ENCODE data around the gene VSX2.

DNA sequence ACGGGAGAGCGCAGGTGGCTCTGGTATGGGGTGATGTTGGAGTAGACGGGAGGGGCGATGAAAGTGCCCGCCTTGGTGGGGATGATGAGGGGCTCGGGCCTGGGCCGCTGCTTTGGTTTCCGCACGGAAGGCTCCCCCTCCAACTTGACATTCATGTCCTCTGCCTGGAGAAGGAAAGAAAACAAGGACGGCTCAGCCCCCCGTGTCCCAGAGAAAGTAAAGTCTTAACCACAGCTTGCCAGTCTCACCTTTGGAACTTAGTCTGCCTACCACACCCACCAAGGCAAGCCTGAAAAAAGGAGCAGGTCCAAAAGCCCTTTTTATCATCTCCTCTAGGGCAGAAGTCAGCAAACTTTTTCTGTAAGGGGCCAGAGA, 15.6 kb upstream of the PNMA1 start:
- PRO-cap: no peak

- PRO-cap: no peak
These were observed 15.8 kb downstream of the MIDEAS start for GRCh38 chr14:73744203-73744814.

DNA sequence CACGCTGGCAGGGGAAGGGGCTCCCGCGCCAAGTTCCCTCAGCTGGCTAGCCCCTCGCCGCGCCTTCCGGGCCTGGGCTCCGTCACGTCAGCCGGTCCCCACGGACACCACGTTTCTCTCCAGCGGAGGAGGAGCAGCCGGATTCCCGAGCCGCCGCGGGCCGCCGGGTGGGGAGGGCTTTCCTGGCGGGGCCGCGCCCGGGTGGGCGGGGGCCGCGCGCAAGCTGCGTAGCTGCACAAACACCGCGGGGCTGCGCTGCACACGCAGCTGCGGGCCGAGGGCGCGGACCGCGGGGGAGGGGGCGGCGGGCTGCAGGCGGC, 904 bp downstream of the MIDEAS start:
- PRO-cap: bidirectional peak, plus-strand start at position 238 of the sequence, minus-strand start at position 118 of the sequence

DNA sequence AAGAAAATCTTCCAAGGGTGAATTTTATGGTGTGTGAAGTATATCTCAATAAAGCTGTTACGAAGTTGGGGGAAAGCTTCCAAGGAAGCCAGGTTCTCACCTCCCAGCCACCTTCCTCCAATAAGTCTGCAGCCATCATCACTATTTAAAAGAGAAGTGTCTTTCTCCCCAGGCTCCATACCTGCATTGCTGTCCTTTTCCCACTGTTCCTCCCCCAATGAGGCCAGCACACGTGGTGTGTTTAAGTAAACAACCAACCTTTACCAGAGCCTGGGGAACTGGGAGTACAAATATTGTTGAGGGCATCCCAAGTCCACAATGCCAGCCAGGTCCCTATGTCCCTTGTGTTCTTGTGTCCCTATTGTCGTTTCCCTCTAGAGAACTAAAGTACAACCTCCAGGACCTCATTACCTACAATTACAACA, 3.3 kb upstream of the MIDEAS start:
- PRO-cap: no peak

- PRO-cap: no peak
These were observed 10.6 kb upstream of the MIDEAS start for GRCh38 chr14:73770604-73771149.

- PRO-cap: no peak
These were observed 26.4 kb upstream of the MIDEAS start for GRCh38 chr14:73786425-73787071.

- PRO-cap: no peak
These were observed 7.0 kb downstream of the FAM161B start for GRCh38 chr14:73942975-73943201.

DNA sequence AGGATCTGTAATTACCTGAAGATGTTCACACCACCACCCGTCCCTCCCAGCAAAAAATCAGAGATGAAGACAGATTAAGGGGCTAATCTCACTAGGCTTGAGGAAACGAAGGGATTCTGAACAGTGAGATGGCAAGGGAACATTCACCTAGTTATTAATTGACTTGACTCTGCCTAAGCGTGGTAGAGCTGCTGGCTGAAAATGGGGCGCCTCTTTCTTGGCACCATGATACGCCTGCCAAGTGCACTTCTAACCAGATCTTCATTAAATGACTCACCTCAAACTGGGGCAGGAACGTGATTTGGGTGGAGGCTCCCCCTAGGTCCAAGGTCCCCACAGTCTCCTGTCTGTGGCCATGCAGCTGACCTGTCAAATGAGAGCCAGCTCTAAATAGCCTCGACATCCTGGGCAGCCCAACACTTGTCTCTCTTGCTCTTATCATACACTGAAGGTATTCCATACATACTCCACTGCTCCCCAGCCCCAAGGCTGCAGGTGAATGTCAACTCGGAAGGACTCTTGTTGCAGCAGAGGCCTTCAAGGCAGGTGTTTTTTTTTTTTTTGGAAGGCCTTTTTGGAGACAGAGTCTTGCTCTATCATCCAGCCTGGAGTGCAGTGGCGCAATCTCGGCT, 26.1 kb downstream of the COQ6 start:
- PRO-cap: no peak

GRCh38 chr14:74239168-74239535, at the start of gene VSX2:
VSX2 (plus strand) TSS chr14:74239449.
- PRO-cap: no peak

- PRO-cap: no peak
These were observed 27.4 kb downstream of the SYNDIG1L start for GRCh38 chr14:74398694-74398900.

DNA sequence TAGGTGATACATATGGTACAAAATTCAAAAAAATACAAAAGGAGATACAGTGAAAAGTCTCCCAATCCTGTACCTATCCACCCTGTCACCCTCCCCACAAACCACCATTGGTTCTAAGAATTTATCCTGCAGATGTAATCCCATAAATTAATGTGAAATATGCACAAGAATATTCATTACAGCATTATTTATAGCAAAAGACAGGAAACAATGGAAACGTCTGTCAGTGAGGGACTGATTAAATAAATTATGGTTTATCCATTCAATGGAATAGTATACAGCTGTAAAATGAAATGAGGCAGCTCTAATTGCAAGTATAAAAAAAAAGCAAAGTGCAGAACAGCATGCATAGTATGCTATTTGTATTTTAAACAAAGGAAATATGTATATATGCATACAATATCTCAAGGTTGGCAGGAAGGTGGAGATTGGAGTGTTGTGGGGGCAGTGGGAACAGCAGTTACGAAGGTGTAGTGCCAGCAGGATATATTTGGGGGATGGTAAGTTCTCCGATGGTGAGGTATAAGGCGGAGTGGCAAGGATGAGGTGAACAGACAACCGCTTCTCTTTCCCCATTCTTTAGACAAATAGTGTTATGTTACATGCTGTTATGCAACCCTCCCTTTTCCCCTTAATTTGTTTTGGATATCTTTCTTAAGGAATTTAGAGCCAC, 4.8 kb downstream of the ISCA2 start:
- PRO-cap: no peak

- PRO-cap: no peak
These were observed 31.0 kb downstream of the ISCA2 start for GRCh38 chr14:74524647-74524915.

GRCh38 chr14:74573436-74574063, 38.5 kb downstream of the LTBP2 start:
- PRO-cap: no peak

DNA sequence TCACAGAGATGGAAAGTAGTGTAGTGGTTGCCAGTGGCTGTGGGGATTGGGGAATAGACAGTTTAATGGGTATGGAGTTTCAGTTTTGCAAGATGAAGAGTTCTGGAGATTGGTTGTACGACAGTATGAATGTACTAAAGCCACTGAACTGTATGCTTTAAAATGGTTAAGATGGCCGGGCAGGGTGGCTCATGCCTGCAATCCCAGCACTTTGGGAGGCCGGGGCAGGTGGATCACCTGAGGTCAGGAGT, 23.2 kb upstream of the YLPM1 start:
- PRO-cap: no peak

- PRO-cap: no peak
These were observed 7.1 kb downstream of the DLST start for GRCh38 chr14:74888593-74889357.

DNA sequence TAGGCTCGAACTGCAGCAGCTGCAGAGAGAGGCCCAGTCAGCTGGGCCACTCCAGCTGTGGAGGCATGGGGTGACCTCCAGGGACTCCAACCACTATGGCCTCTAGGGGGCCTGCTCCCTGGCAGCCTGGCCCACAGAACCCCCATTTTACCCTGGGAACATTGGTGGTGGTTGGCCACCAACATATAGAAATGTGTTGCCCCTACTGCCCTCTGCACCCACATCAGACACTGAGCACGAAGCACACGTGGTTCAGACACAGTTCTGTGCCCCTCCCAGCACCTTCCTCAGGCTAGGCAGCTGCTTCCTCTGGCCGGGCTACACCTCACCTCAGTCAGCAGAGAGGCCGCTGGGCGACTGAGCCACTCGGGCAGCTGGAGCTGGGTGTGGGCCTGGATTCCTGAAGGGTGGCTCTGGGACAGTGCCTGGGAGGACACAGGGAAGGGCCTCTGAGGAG, 15.9 kb downstream of the RPS6KL1 start:
- PRO-cap: no peak

GRCh38 chr14:74922294-74923000, 613 bp downstream of the RPS6KL1 start:
- PRO-cap: no peak

DNA sequence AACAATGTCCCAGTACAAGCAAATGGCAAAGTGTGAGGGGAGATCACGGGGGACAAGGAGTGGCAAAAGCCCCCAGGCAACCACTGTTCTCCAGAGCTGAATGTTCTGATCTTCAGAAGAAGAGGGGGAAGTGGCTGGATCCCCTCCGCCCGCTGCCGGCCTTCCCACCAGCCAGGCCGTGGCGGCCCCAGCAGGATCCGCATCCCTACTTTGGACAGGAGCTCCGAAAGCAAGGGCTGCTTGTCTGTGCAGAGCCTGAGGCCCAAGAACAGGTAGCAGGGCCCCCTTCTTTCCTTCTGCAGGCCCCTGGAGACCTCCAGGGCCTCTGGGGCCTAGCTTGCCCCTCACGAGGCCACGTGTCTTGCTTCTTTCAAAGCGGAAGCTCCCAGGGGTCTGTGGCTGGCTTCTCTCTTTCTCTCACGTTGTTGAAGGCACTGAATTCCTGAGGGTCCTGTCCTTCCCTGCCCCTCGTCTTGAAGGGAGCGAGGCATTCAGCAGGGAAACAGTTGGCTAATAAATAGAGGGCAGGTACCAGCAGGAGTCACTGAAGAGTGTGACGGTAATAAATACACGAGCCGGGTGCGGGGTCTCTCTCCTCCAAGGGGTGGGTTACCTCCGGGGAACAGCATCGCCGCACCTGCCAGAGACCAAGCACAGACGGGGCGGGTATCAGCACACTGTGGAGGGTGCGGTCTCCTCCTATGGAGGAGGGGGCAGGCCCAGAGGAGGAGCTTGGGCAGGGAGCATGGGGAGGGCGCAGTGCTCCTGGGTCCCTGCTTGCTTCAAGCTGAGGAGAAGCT, 13.1 kb downstream of the PGF start:
- PRO-cap: no peak

DNA sequence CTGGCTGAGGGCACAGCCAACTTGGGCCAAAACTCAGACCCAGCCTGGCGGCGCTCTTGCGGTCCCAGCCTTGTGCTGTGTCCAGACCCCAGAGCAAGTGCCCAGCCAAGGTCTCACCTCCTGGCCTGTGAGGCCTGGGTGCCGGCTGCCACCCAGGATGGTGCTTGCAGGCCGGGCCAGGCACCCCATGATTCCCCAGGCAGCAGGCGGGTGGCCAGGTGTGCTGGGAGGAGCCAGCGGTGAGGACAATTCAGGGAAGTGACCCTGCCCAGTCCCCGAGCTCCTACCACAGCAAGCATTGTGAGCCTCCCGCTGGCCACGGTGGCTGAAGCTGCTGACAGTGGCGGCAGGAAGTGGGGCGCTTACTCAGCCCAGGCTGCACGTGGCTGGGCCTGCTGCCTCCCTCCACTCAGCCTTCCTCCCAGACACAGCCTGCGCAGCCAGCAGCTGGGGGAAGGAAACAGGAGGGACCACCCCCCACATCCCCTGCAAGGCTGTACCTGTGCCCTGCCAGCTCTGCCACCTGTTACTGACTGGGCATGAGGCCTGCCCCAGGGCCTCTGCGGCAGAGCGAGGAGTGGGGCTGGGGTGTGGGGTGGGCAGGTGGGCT, 17.8 kb upstream of the PGF start:
- PRO-cap: no peak

DNA sequence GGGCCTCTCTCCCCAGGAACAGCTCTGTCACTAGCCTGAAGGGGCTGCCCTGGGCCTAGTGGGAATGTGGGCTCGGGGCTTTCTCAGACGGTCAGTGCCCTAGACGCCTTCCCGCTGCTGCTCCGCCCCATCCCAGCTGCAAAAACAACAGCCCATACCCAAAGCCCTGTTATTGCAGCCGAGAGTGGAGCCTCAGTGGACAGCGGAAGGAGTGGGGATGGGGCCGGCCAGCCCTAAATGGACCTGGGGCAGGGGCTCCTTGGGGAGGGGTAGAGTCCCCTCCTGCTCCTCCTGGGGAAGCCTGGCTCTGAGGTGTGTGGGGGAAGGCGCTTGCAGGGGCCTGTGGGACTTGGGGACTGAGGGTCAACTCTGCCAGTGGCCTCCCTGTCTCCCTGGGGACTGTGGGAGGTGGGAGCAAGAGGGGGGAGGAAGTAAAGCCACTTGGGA, 18.1 kb upstream of the EIF2B2 start:
- PRO-cap: no peak